HT1080 (cell line): Measurements from ENCODE around the genes PGAP2, OR51F1 and OR52R1.

DNA sequence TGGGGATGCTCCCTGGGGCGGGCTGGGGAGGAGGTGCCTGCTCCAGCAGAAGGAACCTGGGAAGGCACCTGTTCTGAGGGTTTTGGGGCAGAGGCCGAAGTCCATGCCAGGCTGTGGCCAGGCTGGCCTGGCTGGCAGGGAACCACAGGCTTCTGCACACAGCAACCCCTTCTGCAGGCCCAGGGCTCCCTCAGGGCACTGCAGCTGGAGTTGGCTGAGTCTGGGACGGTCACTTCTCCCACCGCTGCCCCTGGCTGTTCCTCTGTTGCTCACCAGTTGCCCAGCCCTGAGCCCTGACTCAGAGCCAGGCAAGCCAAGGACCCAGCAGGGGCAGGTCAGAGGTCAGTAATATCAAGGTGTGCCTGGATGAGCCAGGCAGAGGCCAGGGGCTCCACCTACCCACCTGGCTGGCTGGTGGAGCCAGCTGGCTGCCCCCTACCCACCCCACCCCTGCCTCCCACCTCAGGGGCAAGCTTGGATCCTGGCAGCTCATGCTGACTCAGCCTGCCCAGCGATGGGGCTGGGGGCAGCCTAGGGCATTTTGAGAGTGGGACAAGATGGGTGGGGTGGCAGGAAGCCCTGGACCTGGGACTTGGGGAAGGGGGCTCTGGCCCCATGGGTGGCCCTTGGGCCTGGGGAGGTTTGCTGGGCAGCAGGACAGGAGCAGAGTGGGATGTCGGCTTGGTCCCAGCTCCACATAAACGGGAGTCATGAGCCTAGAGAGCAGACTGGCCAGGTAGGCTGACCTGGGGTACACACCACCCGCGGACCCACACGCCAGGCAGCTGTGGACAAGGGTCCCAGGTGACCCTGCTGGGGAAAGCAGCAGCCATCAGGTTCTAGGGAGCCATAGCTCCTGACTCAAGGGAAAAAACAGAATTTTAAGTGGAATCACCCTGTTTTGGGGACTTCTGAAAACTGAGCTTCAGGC lies 12.1 kb upstream of the PHLDA2 start:
RAMPAGE:
- cytosol, long total RNA = no peak
- long total RNA = no peak
- nucleus, long total RNA = no peak

GRCh38 chr11:2990575-2990952 lies 1.6 kb downstream of the NAP1L4 start:
RAMPAGE:
- cytosol, long total RNA = no peak
- long total RNA = no peak
- nucleus, long total RNA = no peak

GRCh38 chr11:3000264-3001016 lies 8.3 kb upstream of the NAP1L4 start:
RAMPAGE:
- cytosol, long total RNA = no peak
- long total RNA = no peak
- nucleus, long total RNA = no peak

DNA sequence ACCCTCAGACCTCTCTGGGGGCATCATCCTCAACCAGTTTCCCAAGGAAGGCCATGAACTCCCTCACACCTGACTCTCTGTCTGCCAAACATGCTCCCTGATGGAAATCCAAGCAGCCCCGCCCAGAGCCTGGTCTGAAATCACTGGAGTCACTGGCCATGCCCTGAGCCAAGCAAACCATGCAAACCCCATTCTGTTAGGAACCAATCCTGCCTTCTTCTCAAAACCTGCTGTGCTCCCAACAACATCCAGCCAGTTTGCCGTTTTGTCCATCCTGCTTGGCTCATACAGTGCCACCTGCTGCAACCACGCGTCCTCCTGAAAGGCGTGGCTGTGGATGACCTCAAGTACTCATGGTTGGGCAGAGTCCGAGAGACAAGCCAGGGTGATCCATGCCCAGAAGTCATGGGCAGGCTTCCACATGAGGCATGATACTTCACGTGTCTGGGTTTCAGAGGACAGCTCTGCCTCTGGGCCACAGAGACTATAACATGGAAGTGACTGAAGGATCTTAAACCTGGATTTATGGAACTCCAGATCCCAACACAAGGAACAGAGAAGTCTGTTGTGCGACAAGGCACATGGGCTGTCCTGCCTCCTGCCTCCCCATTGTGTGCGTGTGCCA lies 15.6 kb downstream of the CARS1 start:
RAMPAGE:
- cytosol, long total RNA = no peak
- long total RNA = no peak
- nucleus, long total RNA = no peak

DNA sequence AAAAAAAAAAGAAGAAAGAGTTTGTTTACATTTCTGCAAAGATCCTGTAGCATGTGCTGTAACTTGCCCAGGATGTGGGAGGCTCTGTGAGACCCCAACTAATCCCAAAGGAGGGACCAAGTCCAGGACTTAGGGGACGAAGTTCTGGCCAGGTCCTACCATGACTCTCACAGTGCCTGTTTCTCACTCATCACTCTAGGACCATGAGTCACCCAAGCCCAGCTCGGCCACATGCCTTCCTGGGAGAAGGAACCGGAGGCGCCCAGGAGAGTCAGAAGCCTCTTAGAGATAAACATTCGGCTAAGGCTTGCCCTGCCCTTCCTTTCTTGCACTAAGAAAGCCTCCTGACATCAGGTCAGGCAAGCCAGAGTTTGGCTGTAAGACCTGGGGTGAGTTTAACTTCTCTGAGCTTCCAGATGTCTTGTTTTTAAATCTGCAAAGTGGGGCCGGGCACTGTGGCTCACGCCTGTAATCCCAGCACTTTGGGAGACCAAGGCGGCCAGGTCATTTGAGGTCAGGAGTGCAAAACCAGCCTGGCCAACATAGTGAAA lies 1.5 kb upstream of the CARS1 start:
RAMPAGE:
- cytosol, long total RNA = no peak
- long total RNA = no peak
- nucleus, long total RNA = no peak

GRCh38 chr11:3105817-3106554 lies 48.8 kb upstream of the CARS1 start:
RAMPAGE:
- cytosol, long total RNA = no peak
- long total RNA = no peak
- nucleus, long total RNA = no peak

RAMPAGE:
- cytosol, long total RNA = no peak
- long total RNA = no peak
- nucleus, long total RNA = no peak
Measured at GRCh38 chr11:3112059-3112884, 52.8 kb downstream of the OSBPL5 start.

GRCh38 chr11:3242197-3242621 lies 10.0 kb upstream of the MRGPRE start:
RAMPAGE:
- cytosol, long total RNA = no peak
- long total RNA = no peak
- nucleus, long total RNA = no peak

DNA sequence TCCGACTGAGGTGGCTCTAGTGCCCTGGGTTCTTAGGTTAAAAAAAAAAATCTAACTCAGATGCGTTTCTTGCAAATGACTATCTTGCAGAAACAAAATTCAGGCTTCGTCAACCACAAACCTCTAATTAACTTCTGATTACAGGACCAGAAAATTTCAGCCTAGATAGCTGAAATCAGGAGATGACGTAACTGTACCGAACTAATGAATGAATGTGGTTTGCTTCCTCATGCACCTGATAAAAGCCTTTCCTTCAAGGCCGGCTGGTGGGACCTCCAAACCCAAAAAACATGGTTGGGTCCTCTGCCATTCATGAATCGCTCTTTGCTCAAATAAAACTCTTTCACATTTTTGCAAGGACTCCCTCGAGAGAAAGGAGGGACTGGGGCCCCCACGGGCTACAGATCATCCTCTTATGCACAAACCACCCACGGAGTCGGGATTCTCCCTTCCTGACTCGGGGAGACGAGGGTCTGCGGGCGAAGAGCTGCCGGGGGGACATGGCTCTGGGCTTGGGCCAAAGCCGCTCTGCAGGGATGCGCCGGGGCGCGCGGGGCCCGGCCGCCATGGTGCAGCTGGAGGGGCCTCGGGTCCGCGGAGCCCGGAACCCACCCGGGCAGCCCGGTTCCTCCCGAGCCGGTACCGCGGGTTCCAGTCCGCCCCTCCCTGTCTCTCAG lies 469 bp downstream of the ZNF195 start:
RAMPAGE:
- cytosol, long total RNA = no peak
- long total RNA = no peak
- nucleus, long total RNA = no peak

DNA sequence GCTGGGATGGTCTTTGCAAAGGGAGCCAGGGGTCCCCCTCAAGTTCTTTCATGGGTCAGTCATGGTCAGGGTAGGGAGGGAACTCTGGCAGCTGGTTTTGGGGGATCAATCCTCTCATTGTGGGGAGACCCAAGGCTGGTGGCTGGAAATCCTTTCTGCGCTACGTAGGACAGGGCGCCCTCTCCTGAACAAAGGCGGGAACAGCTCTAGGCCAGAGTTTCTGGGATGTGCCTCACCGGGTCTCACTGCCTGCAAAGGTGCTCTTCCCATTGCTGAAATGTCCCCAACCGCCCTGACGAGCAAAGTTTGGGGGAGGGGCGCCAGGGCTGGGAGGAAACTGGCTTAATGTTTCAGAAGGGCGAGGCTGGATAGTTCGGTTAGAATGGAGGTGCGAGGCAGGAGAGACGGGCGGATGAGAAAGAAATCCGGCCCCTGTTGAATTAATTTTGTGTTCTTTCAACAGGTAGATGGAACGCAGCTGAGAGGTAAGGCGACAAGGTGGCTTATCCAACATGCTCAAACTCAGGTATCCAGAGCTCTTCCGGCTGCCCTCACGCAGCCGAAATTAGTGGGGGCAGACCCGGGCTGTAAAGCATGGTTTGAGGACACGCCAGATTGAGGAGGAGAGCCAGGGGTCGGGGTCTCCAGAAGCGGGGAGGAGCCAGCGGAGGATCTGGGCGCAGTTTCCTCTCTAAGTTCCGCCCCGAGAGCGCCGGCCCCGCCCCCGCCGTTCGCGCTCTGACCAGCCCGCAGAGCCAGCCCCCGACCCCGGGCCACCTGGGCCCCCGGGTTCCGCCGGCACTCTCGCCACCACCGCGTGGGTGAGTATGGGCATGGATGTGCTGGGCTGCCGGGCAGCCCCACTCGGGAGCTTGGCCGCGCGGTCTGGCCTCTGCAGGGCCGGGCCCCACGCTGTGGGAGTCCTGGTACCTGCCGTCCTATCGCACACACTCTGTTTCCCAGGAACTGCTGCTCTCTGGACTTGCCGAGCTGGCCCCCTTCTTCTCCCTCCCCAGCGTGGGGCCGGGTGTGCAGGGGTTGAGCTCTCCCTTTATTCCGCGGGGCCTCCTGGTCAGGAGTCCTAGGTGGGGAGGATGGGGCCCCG lies at the start of gene PGAP2:
Gene PGAP2, plus strand, starts transcription at position 730 of the 1,105 bp plus-strand sequence.
RAMPAGE:
- cytosol, long total RNA = no peak
- long total RNA = no peak
- nucleus, long total RNA = no peak

DNA sequence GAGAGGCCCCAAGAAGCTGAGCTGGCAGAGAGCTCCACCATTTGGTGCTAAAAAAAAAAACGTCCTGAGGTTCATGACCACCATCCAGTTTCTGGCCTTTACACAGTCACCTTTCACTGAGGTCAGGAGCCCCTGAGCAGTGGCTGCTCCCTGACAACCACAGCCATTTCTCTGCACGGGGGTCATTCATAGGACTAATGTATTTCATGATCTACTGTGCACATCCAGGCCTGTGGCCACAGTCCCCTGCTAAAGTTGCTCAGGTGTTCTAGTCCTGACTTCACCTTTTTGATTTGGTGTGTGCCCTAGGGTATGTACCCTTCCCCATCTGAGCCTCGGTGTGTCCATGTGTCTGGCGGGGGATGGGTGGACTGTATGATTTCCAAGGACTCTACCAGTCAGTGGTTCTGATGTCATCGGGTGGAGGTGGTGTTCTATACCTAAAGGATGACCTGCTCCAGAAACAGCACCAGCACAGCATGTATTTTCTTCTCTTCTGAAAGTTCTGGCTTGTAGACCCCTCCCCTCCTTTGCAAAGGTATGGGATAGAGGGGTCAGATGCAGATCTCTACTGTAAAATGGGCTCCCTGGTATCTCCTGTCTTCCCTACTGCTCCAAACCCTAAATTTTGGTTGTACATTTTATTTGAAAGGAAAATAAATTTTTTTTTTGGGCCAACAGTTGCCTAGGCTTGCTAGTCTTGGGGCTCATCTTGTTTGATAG lies 14.9 kb downstream of the RHOG start:
RAMPAGE:
- cytosol, long total RNA = no peak
- long total RNA = no peak
- nucleus, long total RNA = no peak

GRCh38 chr11:3865618-3866251 lies 10.3 kb downstream of the STIM1 start:
RAMPAGE:
- cytosol, long total RNA = no peak
- long total RNA = no peak
- nucleus, long total RNA = no peak

DNA sequence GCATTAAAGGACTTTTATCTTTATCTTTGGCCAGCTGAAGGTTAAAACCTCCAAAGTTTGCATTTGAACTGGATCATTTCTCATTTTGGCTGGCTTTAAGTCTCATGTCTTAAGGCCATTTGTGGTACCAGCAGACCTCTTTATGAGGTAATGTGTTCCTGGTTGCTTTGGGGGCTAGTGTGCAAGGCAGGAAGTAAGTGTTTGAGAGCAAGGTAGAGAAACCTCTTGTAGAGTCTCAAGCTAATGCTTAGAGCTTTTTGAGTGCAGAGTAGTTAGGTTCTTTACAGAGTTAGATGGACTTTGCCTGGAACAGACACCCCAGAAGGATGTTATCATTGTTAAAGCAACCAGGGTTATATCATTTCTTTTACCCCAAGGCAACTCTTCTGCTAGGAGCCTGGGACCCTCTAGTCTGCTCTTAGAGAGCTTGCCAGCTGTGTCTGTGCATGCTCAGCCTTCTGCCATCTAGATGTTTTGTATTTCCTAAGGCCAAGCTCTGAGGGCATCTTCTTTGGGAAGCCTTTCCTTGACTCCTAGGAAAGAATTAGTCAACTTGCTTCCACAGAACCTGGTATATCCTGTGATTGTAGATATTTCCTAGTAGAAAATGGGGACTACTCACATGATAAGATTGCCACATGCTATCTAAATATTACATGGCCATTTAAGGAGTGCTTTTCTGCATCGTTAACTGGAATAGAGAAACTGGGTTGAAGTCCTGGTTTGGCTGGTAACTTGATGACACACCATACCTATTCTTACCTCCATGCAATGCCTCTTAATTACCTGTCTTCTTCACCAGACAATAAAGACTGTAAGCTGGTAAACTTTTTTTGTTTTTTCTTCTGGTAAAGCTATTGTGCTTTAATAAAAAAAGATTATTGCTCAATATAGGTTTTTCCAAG lies 87.5 kb downstream of the STIM1 start:
RAMPAGE:
- cytosol, long total RNA = no peak
- long total RNA = no peak
- nucleus, long total RNA = no peak

DNA sequence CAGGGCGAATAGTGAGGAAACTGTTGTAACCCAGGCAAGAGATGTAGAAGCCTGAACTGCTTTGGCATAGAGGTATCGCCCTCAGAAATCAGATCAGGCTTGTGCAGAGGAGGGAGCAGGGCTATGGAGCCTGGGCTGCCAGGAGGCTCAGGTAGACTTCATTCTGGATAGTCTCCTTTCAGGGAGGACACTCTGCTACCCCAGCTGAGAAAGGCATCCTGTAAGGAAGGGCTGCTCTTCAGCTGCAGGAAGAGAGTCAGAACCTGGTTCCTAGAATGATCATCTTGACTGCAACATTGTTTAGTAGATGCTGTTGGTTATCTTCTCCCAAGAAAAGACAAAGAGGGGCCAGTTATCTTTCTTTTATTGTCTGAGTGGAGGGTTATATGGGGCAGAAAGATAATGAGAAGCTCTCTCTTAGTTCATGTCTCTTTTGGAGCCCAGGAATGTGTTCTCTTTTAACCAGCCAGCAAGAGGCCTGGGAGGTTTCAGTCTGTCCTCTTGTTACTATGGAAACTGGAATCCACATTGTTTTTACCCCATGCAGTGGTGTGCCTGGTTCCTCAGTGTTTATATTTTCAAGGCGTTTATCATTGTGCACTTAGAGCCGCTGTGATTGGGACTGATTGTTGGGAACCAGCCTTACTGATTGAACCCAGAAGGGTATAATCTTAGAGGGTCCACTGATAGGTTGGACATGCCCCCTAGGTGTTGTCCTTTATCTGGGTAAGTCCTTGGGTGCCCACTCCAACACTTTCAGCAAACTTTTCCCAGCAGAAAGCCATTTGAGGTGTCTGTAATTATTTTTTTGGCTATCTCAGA lies 95.7 kb downstream of the STIM1 start:
RAMPAGE:
- cytosol, long total RNA = no peak
- long total RNA = no peak
- nucleus, long total RNA = no peak

DNA sequence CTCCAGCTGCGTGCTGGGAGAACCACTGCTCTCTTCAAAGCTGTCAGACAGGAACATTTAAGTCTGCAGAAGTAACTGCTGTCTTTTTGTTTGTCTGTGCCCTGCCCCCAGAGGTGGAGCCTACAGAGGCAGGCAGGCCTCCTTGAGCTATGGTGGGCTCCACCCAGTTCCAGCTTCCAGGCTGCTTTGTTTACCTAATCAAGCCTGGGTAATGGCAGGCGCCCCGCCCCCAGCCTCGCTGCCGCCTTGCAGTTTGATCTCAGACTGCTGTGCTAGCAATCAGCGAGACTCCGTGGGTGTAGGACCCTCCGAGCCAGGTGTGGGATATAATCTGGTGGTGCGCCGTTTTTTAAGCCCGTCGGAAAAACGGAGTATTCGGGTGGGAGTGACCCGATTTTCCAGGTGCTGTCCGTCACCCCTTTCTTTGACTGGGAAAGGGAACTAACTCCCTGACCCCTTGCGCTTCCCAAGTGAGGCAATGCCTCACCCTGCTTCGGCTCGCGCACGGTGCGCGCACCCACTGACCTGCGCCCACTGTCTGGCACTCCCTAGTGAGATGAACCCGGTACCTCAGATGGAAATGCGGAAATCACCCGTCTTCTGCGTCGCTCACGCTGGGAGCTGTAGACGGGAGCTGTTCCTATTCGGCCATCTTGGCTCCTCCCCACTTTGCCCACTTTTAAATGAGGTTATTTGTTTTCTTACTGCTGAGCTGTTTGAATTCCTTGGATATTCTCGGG lies 81.2 kb downstream of the RRM1 start:
RAMPAGE:
- cytosol, long total RNA = no peak
- long total RNA = no peak
- nucleus, long total RNA = no peak

DNA sequence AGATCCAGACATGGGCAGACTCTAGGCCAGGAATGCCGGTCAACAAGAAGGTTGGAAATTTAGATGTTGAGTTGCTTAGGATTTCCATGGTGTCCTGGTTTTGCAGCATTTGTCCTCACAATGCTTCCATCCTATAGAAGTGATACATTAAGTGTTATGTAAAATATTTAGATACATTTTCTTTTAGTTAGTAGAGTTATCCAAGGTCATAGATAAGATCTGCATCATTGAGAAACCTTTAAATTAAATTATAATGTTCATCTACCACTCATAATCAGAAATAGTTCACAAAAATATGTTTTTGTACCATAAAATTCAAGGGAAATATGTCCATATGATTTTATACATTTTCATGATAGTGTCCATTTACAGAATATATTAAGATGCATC lies at the start of gene OR51F1:
Gene OR51F1, minus strand, starts transcription at position 109 of the 390 bp plus-strand sequence.
RAMPAGE:
- cytosol, long total RNA = no peak
- long total RNA = no peak
- nucleus, long total RNA = no peak

DNA sequence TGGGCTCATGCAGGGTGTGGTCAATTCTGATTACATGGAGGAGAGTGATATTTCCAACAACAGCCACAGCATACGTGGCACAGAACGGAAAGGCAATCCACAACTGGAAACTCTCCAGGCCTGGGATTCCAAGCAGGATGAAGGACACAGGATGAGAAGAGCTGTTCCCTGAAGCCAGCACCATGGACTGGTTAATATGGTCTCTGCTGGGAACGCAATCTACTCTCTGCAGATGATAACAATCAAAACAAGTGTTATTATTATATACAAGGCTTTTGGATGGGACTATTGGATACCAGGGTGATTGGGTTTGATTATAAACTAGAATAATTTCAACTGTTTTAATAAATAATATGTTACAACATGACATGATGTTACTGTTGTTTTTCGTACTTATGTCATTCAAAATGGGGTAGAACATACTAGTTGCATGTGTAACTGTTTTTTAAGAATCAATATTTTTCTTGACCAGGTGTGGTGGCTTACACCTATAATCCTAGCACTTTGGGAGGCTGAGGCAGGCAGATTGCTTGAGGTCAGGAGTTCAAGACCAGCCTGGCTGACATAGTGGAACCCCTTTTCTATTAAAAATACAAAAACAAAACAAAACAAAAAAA lies at the start of gene OR52R1:
Gene OR52R1, minus strand, starts transcription at position 184 of the 617 bp plus-strand sequence.
RAMPAGE:
- cytosol, long total RNA = no peak
- long total RNA = no peak
- nucleus, long total RNA = no peak

GRCh38 chr11:5066328-5066668 lies 6.9 kb upstream of the OR52E2 start:
RAMPAGE:
- cytosol, long total RNA = no peak
- long total RNA = no peak
- nucleus, long total RNA = no peak

RAMPAGE:
- cytosol, long total RNA = no peak
- long total RNA = no peak
- nucleus, long total RNA = no peak
Measured at GRCh38 chr11:5247917-5249031, 1.4 kb downstream of the HBG1 start.

GRCh38 chr11:5251705-5252865 lies 2.4 kb upstream of the HBG1 start:
RAMPAGE:
- cytosol, long total RNA = no peak
- long total RNA = no peak
- nucleus, long total RNA = no peak